Osteocyte (in vitro differentiated cells): ENCODE measurements around a stretch of chr22.

- PRO-cap, result no peak
Observed at GRCh38 chr22:26550172-26551303, 38.3 kb upstream of the TFIP11 start.

DNA sequence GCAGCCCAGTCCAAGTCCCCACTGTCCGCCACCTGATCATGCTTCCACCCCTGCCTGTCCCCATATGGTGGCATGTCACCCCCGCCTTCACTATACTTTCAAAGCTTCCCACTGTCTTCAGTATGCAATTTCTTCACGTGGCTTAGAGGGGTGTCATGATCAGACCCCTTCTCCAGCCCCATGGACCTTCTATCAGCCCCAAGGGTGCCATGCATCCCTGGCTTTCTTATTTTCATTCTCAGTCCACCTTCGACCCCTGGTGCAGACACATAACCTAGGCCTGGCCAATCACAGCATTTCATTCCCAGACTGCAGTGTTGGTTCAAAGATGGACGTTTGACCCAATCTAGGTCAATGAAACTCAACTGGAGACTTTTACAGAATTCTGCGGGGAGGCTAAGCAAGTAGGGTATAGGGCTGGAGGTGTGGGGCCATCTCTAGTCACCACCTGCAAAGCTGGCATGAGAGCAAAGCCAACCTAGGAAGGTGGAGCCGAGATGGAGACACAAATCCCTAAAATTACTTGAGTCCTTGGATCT is 18.0 kb downstream of the TPST2 start:
- PRO-cap, result no peak

DNA sequence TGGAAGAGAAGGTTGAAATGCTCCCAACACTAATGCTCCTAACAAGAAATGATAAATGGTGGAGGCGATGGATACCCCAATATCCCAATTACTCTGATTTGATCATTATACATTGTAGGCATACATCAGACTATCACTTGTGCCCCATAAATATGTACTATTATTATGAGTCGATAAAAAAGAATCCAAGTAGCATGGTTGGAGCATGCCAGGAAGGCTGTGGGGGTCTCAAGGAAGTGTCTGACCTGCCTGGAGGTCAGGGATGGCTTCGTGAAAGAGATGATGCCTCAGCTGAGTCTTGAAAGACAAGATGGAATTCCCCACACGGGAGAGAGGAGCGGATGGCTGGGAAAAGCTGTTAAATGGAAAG is 143.0 kb downstream of the CRYBA4 start:
- PRO-cap, result no peak

GRCh38 chr22:26766801-26767122 is 145.0 kb downstream of the CRYBA4 start:
- PRO-cap, result no peak

DNA sequence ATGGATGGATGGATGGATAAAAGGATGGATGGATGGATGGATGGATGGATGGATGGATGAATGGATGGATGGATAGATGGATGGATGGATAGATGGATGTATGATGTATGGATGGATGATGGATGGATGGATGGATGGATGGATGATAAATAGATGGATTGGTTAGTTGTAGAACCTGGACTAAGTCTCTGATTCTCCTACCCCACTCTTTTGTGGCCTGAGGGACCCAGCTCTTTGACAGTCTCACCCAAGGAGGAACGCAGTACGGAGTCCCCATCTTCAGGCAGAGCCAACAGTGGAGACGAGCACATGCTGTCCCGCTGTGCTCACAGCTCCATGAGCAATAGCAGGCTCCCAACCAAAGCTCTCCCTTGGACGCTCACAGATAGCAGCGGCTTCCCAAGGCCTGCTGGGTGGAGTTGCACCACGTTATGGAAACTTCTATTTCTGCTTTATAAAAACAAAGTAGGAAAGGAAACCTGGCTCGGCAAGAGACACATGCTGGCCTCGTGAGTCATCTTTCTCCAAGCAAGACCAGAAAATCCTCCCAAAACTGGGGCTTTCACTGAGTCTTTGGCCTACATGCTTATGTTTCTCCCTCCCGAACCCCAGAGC is 483.7 kb downstream of the CRYBA4 start:
- PRO-cap, result no peak

DNA sequence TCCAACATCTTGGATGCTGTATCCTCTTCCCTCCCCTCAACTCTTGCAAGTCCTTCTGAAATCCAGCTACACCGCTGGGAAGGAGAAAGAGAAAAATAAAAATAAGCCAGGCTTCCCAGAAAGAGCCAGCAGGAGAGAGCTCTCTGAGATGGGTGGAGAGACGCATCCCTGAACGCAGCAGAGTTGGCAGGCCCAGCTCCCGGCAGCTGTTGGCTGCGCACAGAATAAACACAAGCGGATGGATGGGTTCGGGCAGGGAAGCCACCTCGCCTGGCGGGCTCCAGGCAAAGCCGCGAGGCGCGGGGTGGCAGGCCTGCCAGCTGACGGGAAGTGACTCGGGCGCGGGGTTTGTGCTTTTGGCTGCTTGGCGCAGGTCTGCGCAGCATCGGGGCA is 573.3 kb downstream of the CRYBA4 start:
- PRO-cap, result no peak

DNA sequence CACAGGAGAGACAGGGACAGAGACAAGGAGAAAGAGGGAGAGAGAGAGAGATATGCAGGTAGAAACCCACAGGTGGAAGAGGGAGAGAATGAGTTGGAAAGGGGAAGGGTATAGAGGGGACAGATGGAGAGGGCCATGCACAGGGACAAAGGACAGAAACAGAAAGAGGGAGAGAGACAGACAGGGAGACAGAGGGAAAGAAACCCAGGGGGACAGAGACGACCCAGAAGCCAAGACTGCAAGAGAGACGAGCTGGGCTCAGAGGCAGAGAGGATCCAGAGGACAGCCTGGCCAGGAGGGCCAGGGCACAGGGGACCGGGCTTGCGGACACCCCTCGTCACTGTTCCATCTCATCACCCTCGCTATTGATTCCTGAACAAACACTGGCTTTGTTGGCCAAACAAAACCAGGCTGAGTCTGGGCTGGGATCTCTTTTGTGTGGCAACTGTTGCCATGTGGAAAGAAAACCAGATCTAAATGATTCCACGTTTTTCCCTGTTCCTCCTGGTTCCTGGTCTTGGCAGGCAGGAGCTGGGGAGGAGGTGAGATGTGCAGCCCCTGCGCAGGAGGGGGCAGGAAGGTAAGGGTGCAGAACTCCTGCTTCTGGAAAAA is 339.4 kb downstream of the MN1 start:
- PRO-cap, result unidirectional peak, minus-strand start at position 385 of the sequence

DNA sequence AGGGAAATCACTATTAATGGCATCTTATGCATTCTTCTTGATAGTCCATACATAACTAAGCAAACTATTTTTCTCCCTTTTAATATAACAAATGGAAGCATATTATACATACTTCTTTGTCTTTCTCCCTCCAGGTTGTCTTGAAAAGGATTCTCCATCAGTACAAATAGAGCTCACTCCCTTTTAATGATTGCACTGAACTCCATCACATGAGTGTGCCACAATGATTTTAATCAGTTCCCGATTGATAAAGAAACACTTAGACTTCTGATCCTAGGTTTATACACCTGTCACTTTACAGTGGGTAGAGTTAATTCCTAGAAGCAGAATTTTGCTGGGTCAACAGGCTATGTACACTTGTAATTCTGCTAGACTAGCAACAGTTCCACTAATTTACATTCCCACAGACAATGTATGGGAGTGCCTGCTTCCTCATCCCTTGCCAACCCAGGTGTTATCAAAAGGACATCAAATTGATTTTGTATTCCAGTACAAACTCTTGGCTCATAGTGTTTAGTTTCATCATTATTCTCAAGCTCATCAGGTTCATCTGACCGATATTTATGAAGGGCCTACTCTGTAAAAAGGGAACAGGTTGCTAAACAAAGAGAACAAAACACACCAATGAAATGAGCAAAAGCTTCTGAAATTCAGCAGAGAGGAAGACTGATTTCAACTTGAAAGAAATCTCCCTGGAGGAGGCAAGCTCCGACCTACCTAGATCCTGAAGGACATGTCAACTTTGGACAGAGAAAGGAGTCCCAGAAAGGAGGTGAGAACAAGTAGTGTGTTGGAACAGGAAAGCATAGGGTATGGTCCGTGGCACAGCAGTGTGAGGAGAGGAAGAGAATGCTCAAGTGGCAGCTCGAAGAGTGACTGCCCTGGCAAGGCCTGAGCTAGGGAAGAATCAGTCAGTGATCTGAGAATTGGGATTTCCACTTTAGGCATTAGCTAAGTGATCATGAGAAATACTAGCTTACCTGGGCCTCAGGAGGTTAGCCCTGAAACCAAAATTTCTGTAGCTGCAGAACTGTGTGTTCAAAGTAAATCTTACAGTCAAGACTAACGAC is 30.7 kb downstream of the PITPNB start:
- PRO-cap, result no peak

DNA sequence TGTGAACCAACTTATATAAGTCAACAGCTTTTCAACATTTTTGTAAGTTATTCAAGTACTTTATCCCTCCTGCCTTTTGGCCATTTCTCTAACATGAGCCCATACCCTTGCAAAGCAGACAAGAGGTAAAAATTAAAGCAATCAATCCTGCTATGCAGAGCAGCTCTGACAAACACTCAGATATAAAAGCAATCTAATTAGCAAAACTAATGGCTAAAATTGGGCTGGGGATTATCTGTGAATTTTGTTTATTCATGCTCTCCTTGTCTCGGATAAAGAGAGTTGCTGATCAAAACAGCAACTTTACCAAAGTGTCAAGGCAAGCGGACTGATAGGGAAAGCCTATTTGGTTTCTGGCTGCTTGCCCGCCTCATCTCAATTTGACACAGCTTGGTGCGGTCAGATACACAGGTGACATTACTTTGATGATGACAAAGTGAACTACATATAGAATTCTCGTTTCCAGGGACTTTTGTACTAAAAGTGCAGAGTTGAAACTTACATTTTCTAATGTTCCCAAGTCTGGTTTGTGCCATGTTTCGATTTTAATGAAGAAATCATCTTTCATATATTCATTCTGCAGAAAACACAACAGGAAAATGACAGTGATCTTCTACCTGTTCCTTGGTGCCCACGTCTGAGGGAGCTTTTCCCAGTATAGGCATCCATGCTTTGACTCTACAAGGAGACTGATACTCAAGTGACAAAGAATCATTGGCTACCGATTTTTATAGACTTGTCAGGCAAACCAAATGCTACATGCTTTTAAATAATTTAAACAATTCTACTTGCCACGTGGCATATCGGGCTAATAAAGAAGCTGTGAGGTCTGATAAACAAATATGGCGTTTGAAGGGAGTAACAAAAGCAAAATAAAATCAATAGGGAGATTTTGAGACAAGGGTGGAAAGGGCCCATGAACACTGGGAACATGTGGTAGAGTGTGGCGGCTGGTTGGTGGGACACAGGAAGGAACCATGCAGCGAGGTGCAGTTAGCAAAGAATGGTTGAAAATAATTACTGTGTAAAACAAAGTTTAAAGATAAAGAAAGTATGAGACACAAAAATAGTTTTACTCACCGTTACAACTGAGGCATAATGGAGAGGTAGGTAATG is 22.6 kb downstream of the PITPNB start:
- PRO-cap, result no peak

DNA sequence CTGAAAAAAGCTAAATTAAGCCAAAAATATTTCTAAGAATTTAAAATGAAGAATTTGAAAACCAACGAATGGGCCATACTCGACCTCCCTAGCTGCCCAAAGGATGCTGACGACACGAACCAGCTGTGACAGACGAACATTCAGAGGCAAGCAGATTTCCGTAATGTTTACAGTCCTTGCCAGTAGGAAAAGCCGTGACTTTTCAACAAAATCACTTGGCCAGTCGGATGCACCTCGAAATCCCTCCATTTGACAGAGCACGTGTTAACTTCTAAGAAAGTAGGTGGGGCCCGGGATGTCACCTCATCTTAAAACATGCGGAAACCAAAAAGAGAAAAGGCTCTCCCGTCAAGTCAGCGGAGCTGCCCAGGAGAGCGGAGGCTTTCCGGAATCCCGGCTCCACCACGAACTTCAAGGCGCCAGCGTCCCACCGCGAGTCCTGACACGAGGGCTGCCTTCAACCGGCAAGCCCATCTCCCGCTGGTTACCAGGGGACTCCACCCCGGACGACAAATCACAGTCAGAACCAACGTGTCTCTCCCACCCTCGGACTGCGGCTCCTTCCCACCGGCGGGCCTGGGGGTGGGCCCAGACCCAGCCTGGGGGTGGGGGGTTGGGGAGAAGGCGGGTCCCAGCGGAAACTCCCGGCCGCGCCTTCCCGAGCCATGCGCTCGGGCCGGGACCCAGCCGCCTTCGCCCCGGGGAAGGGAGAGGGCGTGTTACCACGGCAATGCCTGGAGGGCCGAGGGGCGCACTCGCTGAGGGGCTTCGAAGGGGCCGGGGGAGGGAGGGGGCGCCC is 602 bp downstream of the PITPNB start:
- PRO-cap, result unidirectional peak, plus-strand start at position 351 of the sequence; bidirectional peak, plus-strand start at position 656 of the sequence, minus-strand start at position 511 of the sequence

- PRO-cap, result no peak
Observed at GRCh38 chr22:27930347-27930671, 11.3 kb upstream of the PITPNB start.

DNA sequence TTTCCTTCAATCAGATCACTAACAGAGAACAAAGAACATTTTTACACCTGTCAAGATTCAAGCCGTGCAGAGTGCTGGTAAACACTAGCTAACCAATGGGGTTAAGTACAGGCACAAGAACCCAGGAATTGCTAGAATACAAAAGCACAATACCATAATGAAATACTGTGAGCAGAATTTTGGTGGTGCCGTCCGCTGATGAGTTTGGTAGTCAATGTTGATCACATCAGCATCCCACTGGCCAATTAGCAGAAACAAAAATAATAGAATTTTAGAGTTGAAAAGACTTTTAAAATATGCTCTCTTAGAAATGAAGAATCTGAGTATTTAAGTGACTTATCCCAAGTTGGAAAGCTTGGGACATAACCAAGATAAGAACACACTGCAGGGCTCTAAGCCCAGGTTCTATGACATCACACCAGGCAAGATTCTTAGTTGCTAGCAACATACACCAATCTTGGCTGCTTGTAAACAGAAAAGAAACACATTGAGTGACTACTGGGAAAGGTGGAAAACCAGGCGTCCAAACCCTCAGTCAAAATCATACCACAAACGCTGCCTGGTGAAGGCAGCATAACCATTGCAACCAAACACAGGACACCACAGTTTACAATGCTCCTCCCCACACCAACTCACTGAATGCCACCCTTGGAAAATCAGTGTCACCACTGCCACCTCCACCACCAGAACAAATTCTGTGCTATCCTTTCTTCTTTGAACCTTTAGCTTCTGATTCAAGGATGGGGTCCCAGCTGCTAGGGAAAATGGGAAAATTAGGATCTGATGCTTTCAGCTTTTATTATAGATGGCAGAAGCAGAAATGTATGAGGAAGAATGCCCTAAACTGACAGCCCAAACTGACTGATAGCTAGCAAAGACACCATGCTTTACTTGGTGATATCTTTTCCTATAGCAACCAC is 379.9 kb downstream of the TTC28 start:
- PRO-cap, result no peak

GRCh38 chr22:28391100-28392003 is 288.3 kb downstream of the TTC28 start:
- PRO-cap, result no peak

- PRO-cap, result no peak
Observed at GRCh38 chr22:28442173-28442793, 237.4 kb downstream of the TTC28 start.

DNA sequence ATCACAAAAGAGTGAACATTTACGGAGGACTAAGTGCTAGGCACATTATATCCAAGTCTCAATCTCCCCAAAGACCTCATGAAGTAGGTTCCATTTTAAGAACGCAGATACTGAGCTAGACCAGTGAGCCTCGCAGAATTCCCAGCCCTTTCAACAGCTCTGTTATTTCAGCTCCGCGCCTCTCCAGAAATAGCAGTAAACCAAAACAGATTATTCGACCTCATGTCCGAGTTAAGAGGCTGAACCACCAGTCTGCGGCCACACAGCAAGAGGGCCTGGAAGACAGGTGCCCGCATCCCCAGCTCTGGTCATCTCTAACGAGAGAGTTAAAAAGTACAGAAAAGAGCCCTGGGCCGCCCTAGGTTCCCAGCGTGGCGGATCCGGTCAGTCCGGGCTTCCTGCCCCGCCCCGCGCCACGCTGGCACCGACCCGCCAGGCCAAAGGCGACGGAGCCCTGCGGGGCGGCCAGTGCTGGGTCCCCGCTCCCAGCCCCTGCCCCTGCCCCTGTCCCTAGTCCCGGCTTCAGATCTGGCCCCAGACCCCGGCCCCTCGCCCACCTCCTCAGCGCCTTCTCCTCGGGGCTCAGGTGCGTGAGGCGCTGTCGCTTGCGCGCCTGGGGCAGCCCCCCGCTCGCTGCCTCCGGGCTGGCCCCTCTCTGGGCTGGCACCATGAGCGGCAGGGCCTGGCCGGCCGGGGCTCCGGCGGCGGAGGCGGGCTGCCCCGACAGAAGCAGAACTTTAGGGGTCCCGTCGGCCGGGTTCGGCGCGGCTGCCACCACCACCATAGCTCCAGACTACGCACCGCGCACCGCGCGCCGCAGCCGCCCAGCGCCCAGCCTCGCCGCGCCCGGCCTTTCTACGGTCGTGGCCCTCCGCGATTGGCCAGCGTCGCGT is 27.5 kb downstream of the CCDC117 start:
- PRO-cap, result bidirectional peak, plus-strand start at position 440 of the sequence, minus-strand start at position 316 of the sequence; bidirectional peak, plus-strand start outside the sequence, minus-strand start at position 797 of the sequence

DNA sequence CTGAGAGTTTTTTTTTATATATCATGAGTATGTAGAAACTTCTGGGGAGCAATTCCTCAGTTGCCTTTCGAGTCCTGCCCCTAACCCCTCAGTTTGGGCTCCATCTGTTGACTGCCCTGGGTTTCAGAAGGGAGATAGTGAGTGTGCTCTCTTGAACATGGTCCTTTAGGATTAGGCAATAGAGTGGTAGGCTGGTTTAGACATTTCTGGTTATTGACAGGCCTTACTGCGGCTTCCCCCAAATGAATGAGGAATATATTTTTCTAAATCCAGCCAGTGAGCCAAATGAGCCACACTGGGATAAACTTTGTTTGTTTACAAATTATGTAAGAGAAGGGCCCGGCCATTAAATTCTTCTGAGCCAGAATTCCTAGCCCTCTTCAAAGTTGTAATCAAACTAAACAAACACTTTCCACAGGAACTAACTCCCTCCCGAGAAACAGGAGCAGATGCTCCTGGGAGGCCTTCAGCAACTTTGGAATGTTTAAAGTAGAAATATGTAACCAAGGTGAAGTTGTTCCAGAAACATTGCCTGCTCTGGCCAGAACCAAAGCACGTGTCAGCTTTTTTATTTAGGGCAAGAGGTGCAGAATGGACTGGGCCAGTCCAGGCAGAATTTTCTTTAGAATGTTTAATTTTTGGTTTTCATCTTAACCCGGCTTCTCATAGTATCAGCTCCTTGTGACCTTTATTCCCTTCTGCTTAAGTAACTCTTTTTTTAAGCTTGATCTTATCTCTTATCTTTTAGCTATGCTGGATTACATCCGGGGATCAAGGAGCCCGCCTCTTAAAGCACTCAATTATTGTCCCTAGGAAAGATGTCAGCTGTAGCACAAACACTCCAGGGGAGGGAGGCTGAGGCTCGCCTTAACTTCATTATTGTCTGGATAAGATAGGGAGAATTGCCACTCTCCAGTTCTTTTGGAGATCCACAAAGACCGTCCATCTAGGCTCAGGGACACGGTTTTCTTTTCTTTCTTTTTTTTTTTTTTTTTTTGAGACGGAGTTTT is 28.6 kb downstream of the ZNRF3 start:
- PRO-cap, result no peak

DNA sequence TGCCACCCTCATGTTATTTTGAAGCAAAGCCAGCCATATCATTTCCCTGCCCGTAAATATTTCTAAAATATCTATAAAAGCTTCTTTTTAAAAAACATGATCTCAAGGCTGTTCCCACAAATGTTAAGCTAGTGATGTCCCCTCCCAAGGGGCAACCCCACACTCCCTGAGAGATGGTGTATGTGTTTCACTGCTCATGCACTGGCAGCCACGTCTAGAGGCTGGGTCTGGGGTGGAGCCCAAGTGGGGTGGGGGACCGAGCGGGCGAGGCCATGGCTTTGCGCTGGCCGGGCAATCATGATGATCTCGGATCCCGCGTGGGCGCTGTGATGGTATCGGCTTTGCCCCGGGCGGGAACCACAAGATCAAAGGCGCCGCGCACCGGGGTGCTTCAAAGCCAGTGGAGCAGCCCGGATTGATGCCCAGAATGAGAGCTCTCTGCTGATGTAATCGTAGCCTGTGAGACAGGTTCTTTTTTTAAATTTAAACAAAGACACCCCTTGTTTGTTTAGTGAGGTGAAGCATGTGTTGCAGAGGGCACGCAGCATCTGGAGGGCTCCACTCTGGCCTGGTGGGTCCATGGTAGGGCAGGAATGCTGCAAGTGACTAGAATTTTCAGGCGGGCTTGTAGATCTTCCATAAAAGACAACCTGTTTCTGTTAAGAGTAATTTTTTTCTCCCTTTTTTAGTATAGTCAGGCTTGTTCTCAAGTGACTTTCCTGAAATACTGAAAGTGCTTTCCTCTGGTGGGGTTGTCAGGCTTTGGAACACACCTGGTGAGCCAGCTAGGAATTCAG is 40.5 kb downstream of the ZNRF3 start:
- PRO-cap, result no peak

GRCh38 chr22:29030060-29031283 is 31.2 kb downstream of the C22orf31 start:
- PRO-cap, result unidirectional peak, minus-strand start at chr22:29030873

GRCh38 chr22:29071247-29072130 is 1.3 kb upstream of the KREMEN1 start:
- PRO-cap, result no peak

- PRO-cap, result no peak
Observed at GRCh38 chr22:29073597-29074929, 1.2 kb downstream of the KREMEN1 start.